Foreskin fibroblast (primary cell): ENCODE results near the gene CFAP58.

DNA sequence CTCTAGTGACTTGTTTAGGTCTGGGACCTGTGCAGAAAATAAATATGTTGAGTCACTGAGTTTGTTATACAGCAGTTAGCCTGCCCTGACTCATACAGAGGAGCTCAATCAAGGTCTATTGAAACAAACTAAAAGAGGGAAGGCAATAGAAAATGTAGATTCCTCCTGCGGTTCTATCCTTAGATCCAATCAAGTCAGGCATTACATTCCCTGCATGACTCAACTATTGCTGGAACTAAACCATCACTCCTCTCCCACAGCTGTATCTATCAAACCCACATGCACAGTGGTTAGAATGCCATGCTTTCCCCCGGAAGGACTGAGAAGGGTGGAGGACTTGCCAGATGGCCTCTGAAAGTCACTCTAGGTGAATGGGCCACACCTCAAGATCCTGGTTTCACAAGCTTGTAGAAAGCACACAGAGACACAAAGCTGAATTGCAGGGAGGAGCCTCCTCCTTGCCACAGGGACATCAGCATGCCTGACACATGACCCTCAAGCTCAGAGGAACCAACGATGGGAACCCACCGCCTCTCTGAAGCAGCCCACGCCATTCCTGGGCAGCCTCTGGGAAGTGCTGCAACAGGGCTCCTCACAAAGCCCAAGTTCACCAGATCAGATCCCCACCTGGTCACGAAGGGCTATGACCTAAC, 73.8 kb downstream of the SH3PXD2A start:
- RRBS, result no CpG with 5 or more reads among the region's 6 CpGs

GRCh38 chr10:103784878-103785346, 70.5 kb downstream of the SH3PXD2A start:
- RRBS, result 60% methylated on average over 1 of the region's 8 CpGs

GRCh38 chr10:103840309-103840879, 15.0 kb downstream of the SH3PXD2A start:
- RRBS, result 47% methylated on average over 5 of the region's 14 CpGs

DNA sequence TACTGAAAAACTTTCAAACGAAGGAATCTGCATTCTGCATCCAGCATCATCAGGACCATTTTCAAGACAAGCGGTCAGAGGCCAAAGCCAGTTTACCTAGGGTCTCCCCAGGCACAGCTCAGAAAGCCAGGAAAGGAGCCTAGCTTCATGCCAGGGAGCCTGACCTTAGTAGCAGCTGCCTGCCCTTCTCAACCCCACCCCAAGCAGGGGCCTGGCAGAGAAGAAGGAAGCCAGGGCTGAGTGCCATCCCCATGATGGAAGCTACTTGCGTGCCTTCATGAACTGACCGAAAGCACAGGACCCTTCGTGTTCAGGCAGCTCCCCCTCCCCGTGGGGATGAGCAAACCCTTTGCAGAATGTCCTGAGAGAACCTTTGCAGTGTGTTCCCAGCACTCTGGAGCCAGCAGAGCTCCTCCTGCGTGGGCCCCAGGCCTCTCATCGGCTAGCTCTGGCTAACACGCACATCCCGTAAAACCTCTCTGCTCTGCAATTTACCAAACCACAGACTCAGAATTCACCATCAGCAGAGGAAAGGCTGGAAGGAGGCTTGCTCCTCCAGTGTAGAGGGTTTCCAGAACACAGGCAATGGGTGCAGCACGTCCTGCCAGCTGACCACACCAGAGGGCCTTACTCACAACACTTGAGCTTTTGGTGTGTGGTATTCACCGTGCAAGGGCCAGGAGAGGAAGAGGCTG, 3.2 kb downstream of the SH3PXD2A start:
- RRBS, result no CpG with 5 or more reads among the region's 12 CpGs

- RRBS, result no CpG with 5 or more reads among the region's 4 CpGs
These were observed 23.6 kb downstream of the STN1 start for GRCh38 chr10:103894241-103894935.

DNA sequence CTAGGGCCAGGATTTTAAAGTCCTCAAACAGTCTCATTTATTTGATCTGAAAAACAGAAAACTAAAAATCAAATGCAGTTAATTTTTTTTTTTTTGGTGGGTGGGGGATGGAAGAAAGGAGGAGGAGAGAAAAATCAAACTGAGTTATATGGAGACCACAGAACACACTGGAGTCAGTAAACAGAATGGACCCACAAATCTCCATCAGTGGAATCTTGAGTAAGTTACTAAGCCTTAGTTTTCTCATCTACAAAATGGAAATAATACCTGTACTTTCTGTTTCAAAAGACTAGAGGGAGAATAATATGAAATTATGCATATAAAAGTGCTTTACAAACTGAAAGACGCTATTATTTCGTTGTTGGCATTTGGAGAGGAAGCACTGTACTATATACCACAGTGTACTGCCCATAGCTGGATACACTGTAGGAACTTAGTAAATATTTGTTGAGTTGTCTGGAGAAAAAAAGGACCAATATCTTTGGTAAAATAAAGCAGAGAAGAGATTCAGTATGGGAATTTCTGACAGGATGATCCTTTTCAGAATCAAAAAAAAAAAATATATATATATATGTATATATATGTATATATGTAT, 9.1 kb downstream of the STN1 start:
- RRBS, result no CpG with 5 or more reads among the region's 2 CpGs

DNA sequence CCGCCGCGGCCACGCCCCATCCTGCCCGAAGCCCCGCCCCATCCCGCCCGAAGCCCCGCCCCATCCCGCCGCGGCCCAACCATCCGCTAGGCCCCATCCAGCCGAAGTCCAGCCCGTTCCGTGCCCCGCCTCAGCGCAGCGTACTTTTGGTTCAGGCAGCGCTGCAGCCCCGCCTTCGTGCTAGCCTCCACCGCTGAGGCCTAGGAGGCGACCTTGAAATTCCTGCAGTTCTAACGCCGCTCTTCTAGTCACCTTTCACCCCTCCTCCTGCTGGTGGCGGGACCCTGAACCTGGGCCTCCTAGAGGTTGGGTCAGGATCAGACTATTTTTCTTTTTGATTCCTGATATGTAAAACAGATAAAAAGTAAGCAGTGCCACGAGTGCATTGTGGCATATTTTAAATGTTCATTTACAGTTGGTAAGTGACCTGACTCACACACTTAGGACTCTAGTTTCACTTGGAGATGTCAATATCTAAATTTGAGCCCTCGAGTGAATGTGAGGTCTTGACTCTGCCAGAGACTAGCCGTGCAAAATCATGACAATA, 458 bp upstream of the STN1 start:
- RRBS, result no CpG with 5 or more reads among the region's 30 CpGs

DNA sequence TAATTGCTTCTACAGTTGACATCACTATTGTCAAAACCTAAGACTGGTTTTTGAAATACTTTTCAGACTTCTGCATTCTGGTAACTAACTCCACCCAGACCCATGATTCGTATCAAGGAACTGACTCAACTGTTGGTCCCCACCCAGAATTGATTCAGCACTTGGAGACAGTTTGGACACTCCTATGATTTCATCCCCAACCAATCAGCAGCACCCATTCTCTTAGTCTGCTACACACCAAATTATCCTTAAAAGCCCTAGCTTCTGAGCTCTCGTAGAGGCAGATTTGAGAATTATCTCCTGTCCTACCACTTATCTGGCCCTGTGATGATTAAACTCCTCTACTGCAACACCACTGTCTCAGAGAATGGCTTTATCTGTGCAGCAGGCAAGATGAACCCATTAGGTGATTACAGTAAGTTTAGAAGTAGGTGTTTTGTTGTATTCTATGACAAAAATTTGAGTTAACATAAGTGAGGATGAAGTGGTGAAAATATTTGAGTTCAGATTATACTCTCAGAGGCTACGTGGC, 7.7 kb upstream of the GSTO1 start:
- RRBS, result no CpG with 5 or more reads among the region's 3 CpGs

- RRBS, result 3% methylated on average over 15 of the region's 43 CpGs
These were observed 728 bp downstream of the GSTO1 start for GRCh38 chr10:104255041-104256199.

DNA sequence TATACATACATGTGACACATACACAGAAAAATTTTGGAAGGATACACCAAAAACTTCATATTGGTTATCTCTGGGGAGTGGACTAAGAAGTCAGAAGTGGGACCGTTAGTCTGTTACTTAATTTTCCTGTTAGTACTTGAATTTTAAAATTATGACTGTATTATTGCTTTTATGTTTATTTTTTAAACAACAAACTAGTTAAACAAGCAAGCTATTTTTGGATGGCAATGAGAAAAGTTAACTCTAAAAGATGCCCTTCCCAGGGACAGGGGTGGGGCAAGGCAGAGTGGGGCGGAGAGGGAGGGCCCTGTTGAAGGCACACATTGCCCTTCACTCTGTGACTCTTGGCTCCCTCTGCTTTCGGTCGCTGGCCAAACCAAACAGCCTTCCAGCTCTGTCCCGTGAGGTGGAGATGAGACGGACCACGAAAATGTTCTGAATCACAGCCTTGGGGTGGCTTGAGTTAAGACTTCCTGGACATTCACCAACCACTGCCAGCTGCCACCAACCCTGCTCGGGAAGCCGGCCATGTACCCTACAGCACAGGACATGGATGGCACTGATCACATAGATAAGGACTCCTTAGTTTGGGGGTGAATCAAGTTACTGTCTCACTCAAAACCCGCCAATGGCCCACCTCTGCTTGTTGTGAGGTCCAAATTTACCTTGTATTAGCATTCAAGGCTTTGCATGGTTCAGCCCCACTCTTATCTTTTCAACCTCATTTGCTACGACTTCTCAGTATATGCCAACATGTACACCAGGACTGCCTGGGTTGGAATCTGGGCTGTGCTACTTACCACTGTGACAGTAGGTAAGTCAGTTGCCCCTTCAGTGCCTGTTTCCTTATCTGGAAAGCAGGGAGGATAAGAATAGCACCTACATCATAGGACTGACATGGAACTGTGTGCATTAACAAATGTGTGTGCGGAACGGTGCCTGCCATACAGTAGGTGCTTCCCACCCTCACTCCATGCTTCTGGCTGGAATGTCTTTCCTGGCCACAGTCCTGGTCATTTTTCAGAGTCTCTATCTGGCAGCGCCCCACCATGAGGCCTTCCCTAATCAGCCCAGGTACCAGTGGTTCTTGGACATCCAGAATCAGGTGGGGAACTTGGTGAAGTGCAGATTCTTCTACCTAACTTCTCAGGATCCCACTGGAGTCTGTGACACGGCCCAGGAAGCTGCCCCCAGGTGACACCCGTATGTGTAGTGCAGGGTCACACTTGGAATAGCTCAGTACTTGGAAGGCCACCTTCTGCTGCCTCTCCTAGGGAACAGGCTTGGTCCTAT, 28.1 kb downstream of the ITPRIP start:
- RRBS, result no CpG with 5 or more reads among the region's 16 CpGs

- RRBS, result no CpG with 5 or more reads among the region's 6 CpGs
These were observed 25.5 kb downstream of the ITPRIP start for GRCh38 chr10:104312771-104313183.

- RRBS, result no CpG with 5 or more reads among the region's 6 CpGs
These were observed 25.1 kb downstream of the ITPRIP start for GRCh38 chr10:104313184-104313605.

GRCh38 chr10:104322963-104323562, 15.2 kb downstream of the ITPRIP start:
- RRBS, result no CpG with 5 or more reads among the region's 2 CpGs

- RRBS, result no CpG with 5 or more reads among the region's 7 CpGs
These were observed 10.3 kb downstream of the ITPRIP start for GRCh38 chr10:104328052-104328329.

DNA sequence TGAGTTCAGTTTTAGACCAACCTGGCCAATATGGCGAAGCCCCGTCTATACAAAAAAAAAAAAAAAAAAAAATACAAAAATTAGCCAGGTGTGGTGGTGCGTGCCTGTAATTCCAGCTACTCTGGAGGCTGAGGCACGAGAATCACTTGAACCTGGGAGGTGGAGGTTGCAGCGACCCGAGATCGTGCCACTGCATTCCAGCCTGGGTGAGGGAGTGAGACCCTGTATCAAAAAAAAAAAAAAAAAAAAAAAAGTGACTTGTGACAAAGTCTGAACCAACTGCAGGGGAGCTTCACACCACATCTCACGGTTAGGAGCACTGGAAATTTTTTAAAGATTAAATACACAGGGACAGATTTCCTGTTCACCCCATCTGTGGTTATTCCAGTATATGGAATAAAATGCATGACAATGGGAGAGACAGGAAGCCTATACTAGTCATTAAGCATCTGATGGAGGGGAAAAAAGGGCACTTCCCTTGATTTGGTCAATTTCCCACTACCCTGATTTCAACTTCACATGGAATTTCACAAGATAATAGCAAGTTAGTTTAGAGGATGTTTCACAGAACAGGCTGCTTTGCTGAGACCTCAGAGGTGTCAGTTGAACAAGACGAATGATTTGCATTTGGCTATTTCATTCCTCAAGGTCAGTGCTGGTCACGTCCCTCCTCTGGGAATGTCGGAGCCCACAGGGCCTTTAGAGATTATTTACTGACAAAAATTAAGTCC, 4.5 kb upstream of the ITPRIP start:
- RRBS, result no CpG with 5 or more reads among the region's 11 CpGs

DNA sequence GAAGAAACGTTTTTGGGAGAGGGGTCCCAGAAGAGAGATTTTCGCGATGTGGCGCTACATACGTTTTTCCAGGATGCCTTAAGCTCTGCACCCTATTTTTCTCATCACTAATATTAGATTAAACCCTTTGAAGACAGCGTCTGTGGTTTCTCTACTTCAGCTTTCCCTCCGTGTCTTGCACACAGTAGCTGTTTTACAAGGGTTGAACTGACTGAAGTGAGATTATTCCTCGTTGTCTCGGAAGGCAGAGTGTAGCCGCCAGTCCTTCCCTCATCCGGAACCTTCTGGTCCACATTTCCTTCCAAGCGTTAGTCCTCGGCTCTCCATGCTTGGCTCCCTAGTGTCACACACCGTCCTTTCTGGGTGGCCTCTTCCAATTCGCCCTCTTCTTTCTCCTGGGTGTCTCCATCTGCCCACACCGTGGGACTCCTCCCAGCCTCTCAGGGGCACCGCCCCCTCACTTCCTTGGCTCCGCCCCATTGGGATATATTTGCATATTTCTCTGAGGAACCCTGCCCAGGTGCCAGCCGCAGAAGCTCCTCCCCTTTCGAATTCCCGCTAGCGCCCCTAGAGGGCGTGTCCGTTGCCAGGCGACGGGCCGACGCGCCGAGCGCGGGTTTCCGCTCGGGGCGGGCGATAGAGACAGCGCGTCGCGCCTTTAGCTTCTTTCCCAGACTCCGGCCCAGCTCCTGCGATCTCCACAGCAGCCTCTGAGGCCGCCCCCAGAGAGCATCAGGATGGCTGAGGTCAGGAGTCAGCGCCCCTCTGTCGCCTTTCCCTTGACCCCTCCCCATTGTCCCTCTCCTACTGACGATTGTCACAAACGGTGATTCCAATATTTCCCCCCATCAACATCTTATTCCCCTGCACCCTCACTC, at the start of gene CFAP58:
CFAP58 (plus strand) TSS at position 673 of the 878 bp plus-strand sequence.
- RRBS, result no CpG with 5 or more reads among the region's 47 CpGs

GRCh38 chr10:106957762-106958245, 206.7 kb downstream of the SORCS1 start:
- RRBS, result no CpG with 5 or more reads among the region's 11 CpGs

DNA sequence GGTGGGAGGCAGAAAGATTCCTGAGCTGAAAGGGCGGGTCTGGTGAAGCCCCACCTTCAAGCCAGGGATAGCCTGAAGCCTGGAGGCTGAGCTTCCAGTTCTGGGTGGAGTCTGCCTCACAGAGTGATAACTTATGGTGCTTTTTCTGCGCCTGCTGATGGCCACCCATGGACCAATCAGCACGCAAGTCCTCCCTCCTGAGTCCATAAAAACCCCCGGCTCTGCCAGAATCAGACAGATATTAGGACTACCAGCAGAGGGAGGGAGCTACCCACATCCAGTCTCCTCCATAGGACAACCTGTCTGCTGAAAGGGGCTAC, 380.5 kb upstream of the SORCS1 start:
- RRBS, result no CpG with 5 or more reads among the region's 4 CpGs

DNA sequence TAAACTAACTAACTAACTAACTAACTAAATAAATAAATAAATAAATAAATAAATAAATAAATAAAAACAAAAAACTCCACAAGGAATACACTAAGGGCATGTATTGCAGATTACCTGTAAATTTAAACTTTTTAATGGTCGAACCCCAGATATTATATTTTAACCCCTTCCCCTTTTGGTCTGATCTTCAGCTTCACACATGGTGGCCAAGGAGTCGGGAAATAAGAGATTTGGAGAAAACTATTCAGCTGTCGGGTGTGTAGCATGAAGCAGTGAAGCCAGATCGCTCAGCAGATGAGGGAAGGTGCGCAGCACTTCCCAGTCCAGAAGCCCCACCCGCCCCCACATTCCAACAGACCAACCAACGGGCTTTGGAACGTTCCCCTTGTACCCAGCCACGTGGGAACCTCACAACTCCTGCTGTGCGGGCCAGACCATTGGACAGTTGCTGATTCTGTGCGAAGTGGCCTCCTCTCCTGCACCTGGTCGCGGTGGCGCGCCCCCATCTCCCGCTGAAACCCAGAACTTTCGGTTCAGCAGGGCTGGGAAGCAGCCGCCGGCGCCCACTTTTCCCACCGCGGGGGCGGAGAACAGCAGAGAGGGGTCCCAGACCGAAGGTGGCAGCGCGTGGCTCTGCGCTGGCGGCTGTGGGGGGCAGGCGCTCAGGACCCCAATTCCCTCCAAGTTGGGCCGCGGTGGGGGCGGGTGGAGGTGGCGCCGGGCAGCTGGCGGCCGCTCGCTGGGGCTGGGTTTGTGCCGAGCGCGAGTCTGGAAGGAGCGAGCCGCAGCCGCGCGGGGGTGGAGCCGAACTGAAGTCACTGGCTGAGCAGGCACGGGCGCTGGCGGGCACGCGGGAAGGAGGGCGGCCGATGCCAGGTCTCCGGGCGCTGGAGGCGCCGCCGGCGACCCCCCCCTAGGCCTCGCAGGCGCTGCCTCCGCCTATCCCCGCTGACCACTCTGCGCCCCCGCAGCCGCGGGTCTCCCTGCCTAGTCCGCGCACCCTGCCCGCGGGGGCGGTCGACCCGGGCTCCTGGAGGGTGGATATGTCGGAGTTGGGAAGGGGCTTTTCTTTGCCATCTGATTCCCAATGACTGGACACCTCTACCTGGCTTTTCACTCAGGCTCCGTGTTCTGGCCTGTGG, 1301.5 kb upstream of the SORCS1 start:
- RRBS, result no CpG with 5 or more reads among the region's 76 CpGs

DNA sequence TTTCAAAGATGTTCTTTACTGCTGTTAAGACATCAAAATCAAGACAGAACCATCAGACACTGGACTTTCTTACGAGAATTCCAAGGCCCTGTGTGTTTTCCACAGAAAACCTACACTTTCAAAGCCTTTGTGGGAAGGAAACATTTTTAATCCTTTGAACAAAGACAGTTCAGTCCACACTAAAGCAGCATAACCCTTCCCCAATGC, 701.2 kb downstream of the XPNPEP1 start:
- RRBS, result no CpG with 5 or more reads among the region's 1 CpG